Bronchus (tissue), 1 donor: ENCODE measurements around a stretch of chr10.

GRCh38 chr10:6162932-6163333 lies 39.8 kb upstream of the PFKFB3 start:
- PRO-cap, result no peak

GRCh38 chr10:6163735-6164739 lies 38.7 kb upstream of the PFKFB3 start:
- PRO-cap, result bidirectional peak, plus-strand start at chr10:6163853, minus-strand start at chr10:6163637; unidirectional peak, plus-strand start at chr10:6164097

DNA sequence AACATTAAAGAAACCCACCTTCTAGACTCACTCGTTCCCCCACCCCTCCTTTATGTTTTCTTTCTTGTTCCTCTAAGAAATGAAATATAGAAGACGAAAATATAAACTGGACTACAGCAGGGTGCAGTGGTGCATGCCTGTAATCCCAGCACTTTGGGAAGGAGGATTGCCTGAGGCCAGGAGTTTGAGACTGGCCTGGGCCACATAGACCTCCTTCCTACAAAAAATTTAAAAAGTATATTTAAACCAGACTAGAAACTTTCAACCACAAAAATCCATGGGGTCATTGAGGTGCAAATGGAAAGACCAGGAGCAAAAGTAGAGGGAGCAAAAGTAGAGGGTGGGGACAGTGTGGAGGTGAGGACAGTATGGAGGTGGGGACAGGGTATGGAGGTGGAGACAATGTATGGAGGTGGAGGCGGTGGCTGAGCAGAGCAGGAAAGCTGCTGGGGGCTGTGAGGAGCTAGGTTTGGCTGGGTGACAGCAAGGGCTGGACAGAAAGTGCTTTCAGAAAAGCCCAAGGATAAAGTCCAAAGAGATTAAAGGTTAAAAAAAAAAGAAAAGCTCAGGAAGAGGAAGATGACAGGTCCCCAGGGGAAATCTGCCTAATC lies 32.3 kb upstream of the PFKFB3 start:
- PRO-cap, result no peak

- PRO-cap, result bidirectional peak, plus-strand start at chr10:6203546, minus-strand start at chr10:6203217
Observed at GRCh38 chr10:6203466-6203855, 729 bp downstream of the PFKFB3 start.

- PRO-cap, result no peak
Observed at GRCh38 chr10:6400230-6400973, 179.7 kb downstream of the PRKCQ start.

DNA sequence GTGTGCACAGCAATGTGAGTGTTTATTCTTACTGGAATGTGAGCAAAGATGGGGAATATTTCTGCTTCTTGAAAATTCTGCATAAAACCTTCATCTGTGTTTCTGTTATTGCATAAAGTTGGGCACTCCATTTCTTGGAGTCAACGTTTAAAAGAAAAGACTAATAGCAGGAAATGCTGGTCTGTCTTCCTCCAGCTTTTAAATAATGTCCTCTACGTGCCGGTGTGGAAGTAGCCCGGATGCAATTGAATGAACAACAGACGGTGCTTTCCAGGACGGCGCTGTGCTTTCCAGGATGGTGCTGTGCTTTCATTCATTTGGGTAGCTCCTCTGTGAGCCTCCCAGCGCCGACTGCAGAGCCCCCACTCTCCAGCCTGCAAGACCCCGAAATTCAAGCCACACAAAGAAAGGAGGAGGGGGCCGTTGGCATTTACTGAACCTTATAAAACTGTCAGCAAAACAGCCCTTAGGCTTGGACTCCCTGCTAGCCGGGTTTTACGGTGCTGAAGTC lies 158.1 kb upstream of the PRKCQ start:
- PRO-cap, result no peak

DNA sequence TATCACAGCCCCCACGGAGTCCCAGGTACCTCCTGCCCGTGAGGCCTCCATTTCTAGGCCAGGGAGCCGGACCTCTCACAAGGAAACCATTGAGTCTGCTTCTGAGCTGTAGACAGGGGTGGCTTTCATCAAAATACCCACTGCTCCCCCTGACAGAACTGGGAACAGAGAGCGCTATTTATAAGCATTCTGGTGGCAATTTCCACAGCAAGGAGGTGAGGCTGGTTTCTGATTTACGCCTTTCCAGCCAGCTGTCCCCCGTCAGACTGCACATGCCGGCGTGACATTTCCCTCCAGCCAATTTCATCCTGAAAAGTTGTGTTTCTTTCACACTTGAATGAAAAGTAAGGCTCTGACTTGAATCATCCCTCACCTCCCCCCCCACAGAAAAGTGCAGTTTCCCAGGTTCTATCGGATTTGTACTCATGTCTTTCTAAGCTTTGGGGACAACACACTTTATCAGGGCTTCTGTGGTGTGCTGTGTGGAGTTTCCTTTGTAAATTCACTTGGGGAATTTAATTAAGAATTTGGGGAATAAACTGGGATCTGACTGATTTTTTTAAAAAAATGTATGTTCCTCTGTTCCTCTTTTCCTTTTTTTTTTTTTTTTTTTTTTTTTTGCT lies 407.6 kb upstream of the PRKCQ start:
- PRO-cap, result no peak

GRCh38 chr10:7258878-7259375 lies 151.9 kb downstream of the SFMBT2 start:
- PRO-cap, result no peak

DNA sequence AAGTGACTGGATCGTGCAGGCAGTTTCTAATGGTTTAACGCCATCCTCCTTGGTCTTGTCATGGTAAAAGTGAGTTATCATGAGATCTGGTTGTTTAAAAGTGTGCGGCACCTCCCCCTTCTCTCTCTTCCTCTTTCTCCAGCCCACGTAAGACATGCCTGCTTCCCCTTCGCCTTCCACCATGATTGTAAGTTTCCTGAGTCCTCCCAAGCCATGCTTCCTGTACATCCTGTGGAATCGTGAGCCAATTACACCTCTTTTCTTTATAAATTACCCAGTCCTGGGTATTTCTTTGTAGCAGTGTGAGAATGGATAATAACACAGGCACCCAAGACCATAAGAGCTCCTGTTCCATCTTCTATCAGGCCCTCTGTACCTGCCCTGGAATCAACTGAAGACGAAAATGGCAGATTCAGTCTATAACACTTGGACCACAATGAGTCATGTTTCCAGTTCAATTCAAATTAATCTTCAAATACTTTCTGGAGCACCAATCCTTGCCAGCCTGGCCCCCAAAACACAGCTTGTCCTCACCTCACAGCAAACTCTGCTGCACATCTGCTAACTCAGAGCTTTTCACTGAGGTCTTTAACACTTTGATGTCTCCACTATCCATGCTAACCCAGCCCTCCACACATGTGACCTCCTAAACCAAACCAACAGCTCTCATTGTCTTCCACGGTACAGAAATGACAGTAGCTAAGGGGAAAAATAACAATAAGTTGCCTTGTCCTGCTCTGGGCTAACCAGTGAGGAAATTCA lies 73.2 kb downstream of the SFMBT2 start:
- PRO-cap, result no peak

DNA sequence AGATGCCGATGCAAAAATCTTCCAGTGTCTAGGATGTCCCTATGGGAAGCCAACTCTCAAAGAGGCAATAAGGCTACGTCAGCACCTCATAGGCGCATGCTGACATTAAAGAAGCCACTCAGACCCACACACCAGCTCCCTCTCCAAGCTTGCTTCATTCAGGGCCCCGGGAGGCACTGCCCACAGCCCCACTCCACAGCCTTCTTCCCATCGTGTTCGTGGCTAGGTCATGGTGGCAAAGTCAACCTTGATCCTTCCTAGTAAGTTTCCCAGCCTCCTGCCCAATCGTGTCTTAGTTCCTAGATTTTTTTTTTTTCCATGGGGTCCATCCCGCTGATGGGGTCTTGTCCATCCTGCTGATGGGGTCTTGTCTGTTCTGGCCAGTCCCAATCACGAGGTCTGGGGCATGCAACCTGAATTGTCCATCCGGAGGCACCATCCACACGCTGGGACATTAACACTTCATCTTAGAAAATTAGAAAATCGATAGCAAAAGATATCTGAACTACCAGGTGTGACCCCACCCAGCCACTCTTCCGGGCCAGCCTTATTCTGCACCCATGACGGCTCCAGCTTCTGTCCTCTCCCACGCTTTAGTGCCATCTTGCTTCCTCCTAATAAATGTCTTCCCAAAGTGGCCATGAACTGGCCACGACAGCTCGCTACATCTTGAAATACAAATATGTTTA lies 60.8 kb downstream of the SFMBT2 start:
- PRO-cap, result no peak

- PRO-cap, result no peak
Observed at GRCh38 chr10:7388618-7389040, 22.2 kb downstream of the SFMBT2 start.

- PRO-cap, result no peak
Observed at GRCh38 chr10:7397590-7398139, 13.2 kb downstream of the SFMBT2 start.

GRCh38 chr10:7561003-7561871 lies 105.5 kb downstream of the ITIH5 start:
- PRO-cap, result no peak

GRCh38 chr10:7778727-7779130 lies 9.1 kb downstream of the KIN start:
- PRO-cap, result no peak

DNA sequence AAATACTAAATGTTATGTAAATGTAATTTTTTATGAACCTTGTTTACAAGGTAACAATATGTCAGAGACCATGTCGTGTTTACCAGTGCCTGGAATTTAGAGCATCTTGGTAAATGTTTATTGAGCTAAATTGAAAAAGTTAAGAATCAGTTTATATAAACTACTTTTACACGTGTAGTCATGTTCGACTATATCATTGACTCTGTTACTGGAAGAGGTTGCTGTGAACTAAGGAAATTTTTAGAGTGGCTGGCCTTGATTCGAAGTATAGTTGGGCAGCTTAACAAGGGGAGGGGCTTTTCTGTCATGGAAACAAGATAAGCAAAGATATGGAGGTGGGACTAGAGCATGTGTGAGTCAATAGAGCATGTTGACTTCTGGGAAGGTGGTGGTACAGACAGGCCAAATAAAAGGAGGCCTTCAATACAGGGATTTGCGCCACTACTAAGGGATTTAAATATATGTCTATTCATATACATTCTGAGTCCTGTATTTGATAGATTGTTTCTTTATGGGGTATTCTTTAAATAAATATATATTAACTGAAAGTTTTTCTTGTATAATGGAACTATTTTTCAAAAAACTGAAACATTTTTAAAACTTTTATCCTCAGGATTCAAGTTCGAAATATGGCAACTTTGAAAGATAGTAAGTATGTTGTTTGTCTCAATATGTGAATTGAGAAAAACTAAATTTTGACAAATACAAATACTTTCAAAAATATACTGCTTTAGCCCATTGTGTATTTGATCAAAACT lies 7.7 kb downstream of the ATP5F1C start:
- PRO-cap, result no peak

GRCh38 chr10:8296015-8296540 lies 241.6 kb downstream of the GATA3 start:
- PRO-cap, result no peak

DNA sequence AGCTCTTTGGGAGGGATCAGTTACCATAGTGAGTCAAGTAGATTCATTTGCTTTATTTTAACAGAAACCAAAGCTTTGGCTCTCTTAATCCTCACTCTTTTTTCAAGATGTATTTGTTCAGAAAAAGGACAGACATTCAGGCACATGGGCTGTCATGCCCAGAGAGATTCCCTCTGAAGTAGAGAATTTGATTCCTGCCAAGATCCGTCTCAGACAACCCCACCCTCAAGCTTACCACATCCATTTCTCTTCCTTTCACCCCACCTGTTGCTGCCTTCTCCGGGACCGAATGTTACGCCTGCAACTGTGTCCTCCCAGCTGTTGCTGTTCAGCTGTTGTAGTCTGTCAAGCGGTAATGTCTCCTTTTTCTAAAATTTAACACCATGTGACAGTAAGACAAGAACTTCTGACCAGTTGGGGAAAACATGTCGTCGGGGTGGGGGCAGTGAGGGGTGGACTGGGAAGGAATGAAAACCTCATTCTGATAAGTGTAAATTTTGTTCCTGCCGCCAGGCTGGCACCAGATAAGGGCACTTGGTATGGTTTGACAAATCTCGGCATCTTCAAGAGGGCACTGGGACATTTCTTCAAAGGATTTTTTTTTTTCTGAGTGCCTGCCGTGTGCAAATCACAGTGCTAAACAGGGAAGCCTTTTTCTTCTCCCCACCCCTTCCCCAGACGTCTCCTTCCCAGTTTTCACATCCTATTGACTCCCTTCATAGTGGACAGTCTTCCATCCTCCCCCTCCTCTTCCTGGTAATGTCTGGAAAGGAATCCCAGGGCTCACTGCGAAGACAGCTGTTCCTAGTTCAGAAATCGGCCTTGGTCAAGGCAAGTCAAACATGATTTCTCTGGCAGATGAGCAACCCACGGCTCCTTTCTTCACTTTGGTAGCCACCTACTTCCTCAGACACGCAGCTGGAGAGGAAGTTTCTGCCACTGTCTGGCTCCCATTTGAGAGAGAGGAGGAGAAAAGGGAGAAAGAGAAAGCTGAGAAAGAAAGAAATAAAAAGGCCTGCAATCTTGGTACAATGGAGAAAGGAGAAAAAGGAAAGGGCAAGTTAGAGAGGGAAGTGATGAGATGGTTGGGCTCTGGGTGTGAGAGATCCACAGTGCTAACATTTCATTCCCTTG lies 5.0 kb upstream of the CELF2 start:
- PRO-cap, result no peak

DNA sequence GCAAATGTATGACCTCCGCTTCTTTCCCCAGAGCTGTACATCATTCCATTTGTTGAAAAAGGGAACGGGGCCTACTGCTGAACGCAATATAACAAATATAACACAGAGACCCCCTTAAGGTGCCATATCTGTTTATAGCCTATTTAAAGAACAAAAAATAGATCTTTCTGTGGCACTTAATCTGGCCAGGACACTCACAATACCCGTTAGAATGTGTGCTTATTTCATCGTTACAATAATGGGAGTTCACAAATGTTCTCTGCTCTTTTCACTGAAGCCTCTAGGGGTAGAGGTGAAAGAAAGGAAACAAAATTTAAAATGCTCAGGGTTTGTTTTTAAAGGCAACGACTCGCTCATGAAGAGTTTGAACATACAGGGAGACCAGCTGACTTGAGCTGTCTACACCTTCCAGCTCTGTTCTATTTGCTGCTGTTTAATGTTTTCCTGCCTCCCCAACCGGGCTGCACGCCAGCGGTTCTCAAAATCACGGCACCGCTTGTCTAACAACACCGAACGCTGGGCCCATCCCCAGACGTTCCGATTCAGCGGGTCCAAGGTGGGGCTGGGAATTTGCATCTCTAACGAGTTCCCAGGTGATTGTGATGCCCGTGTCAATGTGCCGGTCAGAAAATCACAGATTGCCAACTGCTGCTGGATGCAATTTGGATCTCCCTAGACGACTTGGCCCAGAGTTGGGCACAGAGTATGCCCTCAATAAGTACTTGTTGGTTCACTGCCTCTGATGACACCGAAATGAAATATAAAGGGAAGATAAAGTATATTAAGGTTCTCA lies 28.2 kb downstream of the CELF2 start:
- PRO-cap, result no peak

GRCh38 chr10:11145180-11145909 lies 127.7 kb downstream of the CELF2 start:
- PRO-cap, result bidirectional peak, plus-strand start at chr10:11145640, minus-strand start at chr10:11145616

- PRO-cap, result no peak
Observed at GRCh38 chr10:11147893-11148257, 130.2 kb downstream of the CELF2 start.